Adrenal gland (tissue), 7 donors: ENCODE measurements around the genes ZNF404, IGSF23 and CEACAM16.

DNA sequence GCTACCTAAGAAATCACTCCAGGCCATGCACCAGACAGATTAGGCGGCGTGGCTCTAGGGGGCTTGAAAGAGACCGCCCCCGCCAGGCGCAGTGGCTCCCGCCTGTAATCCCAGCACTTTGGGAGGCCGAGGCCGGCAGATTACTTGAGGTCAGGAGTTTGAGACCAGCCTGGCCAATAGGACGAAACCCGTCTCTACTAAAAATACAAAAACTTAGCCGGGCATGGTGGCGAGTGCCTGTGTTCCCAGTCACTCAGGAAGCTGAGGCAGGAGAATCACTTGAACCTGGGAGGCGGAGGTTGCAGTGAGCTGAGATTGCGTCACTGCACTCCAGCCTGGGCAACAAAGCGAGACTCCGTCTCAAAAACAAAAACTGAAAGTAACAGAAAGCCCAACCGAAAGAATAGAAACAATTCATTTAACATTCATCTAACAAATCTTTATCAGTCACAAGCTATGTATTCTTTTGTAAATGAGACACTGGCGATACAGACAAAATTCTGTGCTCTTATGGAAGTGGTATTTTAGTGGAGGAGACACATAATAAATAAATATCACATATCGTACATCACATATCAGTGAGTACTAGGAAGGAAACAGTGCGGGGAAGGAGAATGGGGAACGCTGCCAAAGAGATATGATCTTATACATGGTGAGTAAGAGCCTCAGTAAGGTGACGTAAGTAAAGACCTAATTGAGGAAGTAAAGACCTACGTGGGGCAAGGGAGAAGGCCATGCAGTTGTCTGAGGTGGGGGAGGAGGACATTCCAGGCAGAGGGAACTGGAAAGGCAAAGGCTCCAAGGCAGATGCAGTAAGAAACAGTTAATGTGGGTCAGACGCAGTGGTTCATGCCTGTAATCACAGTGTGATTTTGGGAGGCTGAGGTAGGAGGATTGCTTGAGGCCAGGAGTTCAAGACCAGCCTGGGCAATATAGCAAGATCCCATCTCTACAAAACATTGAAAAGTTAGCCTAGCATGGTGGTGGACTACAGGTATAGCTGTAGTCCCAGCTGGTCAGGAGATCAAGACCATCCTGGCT is 14.7 kb upstream of the IRGC start:
- PRO-cap, 3 experiments, result peak in 2 of 3 experiments; most common plus-strand start position 705 of the sequence (in 1); most common minus-strand start position 616 of the sequence (in 2)
- RAMPAGE, long total RNA, 4 experiments, result no peak in any of the 4 experiments
- RRBS, result no CpG with 5 or more reads among the region's 24 CpGs

GRCh38 chr19:43738410-43738990 is 16.3 kb downstream of the SMG9 start:
- PRO-cap, 3 experiments, result no peak in any of the 3 experiments
- RAMPAGE, long total RNA, 4 experiments, result no peak in any of the 4 experiments
- RRBS, result no CpG with 5 or more reads among the region's 8 CpGs

DNA sequence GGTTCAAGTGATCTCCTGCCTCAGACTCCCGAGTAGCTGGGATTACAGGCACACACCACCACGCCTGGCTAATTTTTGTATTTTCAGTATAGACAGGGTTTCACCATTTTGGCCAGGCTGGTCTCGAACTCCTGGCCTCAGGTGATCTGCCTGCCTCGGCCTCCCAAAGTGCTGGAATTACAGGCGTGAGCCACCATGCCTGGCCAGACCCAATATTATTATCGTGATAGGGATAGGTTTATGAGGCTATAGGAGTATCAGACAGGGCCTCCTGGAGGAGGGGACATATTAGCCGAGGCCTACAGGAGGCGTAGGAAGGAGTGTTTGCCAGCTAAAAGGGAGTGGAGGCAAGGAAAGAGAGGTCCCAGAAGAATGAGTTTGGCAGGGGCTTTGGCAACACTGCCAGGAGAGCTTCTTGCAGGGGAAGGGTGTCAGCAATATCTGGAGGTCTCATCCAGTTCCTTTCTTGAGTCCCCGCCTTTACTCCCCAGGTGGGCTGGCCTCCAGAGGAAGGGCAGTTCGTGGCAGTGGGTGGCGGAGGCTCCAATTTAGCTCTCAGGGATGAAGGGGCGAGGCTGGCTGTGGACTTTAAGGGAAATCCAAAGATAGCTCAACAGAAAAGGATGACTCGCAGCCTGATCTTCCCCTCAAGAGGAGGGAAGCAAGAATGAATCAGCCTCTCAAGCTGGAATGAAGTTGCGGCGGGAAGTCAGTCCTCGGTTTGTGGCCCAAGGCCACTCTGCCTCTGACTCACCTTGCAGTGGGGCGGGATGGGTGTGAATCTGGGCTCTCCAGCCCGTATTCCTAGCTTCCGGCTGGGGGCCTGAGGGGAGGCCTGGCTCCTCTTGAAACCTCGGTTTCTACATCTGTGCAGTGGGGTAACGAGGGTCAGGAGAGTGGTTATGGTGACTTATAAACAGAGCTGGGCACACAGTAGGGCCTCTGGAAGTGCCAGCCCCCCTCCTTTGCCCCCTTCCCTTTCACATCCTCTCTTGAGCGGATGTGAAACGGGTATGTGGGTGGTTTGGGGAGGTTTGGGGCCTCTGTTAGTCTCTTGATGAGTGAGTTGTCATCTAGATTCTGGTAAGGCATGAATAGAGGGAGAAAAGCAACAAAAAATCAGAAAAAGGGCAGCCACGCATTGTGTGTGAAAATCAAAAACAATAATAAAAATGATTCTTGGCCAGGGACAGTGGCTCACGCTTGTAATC is 10.3 kb upstream of the SMG9 start:
- PRO-cap, 3 experiments, result peak in 2 of 3 experiments; most common plus-strand start position 708 of the sequence (in 1); most common minus-strand start position 563 of the sequence (in 2)
- RAMPAGE, long total RNA, 4 experiments, result no peak in any of the 4 experiments
- RRBS, result no CpG with 5 or more reads among the region's 25 CpGs

DNA sequence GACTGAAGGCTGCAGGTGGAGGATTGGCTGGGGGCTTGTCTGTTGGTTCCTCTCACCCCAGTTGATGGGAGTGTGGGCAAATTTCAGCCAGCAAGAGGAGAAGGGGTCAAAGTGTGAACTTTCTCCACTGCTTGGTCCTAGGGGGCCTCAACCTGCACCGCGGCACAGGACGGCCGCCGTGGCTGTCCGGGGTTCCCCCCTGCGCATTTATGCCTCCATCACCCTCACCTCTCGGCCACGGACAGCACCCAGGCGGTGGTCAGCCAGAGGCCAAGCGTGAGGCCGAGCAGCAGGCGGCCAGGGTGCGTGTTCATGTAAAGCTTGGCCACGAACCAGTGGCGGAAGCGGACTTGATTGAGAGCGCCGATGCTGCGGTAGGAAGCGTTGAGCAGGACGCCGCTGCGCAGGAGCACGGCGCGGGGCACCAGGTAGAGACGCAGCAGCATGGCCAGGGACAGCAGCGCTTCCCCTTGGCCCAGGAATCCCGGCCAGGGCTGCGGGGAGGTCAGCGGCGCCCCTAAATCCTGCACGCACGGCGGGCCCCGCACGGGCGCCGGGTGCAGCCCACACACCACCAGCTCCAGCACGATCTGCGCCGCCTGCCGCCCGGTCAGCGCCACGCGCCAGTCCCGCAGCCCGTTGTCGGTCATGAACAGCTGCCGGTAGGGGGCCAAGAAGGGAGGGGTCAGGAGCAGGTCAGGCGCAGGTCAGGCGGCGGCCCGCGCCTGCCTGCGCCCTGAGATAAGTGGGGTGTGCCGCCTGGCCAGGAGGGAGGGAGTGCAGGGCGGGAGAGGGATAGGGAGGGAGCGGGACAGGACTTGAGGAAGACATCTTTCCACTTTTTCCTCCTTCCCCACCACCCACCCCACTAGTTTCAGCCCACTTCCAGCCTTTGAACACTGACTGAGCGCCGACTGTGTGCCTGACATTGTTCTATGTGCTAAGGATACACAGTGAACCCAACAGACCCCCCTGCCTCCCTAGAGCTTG is 6.5 kb downstream of the KCNN4 start:
- PRO-cap, 3 experiments, result no peak in any of the 3 experiments
- RAMPAGE, long total RNA, 4 experiments, result no peak in any of the 4 experiments
- RRBS, result 3% methylated on average over 23 of the region's 63 CpGs

GRCh38 chr19:43799681-43800249 is 2.5 kb downstream of the LYPD5 start:
- PRO-cap, 3 experiments, result no peak in any of the 3 experiments
- RAMPAGE, long total RNA, 4 experiments, result no peak in any of the 4 experiments
- RRBS, result no CpG with 5 or more reads among the region's 6 CpGs

DNA sequence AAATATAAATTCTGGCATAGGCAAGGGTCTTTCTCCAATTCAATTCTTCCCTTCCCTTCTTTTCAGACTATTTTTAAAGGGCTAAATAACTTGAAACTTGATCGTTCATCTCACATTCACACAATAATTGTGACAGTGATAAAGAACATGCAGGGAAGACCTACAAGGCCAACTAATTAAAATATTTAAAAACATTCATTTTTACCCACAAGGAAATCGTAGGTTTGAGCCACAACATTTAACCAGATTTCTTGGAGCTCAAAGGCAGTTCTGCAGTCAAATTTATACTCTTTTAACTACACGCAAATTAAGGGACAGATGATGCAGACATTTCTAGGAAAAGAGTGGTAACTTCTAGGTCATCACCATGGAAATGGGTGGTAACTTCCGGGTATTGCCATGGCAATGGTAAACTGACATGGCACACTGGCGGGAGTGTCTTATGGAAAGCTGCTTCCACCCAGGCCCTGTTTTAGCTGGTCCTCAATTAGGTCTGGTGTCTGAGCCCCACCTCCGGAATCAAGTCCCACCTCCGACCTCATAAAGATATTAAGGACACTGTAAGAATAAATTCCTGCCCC is 10.3 kb upstream of the LYPD5 start:
- PRO-cap, 3 experiments, result no peak in any of the 3 experiments
- RAMPAGE, long total RNA, 4 experiments, result no peak in any of the 4 experiments
- RRBS, result no CpG with 5 or more reads among the region's 7 CpGs

DNA sequence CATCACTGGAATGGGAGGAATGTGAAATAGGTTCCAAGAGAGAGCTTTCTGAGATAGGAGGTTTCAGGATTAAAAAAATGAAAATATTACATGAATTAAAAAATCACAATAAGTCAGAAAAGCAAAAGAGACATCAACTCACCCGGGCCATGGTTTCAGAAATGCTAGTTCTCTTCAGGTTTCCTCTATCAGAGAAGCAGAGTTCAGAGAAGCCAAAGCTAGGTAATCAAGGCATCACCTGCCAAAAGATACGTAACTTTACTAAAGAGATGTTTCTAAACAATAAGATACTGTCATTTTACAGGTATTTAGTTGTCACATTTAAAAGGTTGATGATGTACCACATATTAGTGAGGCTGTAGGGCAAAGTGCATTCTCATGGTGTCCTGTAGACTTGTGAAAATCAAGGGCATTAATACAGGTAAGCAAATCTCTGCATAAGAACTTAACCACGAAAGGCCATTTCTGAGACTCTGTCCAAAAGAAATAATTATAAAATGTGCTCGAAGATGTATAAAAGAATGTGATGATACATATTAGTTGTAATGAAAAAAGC is at the start of gene ZNF404:
Gene ZNF404, minus strand, starts transcription at position 151 of the 556 bp plus-strand sequence.
- PRO-cap, 3 experiments, result no peak in any of the 3 experiments
- RAMPAGE, long total RNA, 4 experiments, result no peak in any of the 4 experiments
- RRBS, result no CpG with 5 or more reads among the region's 4 CpGs

GRCh38 chr19:44003149-44003832 is 534 bp downstream of the ZNF230 start:
- PRO-cap, 3 experiments, result peak in 1 of 3 experiments; most common minus-strand start chr19:44003696 (in 1)
- RAMPAGE, long total RNA, 4 experiments, result no peak in any of the 4 experiments
- RRBS, result no CpG with 5 or more reads among the region's 25 CpGs

- PRO-cap, 3 experiments, result no peak in any of the 3 experiments
- RAMPAGE, long total RNA, 4 experiments, result no peak in any of the 4 experiments
- RRBS, result no CpG with 5 or more reads among the region's 10 CpGs
Measured at GRCh38 chr19:44065928-44067120, 5.6 kb upstream of the ZNF284 start.

GRCh38 chr19:44410108-44410394 is 8.6 kb upstream of the ZNF285 start:
- PRO-cap, 3 experiments, result no peak in any of the 3 experiments
- RAMPAGE, long total RNA, 4 experiments, result no peak in any of the 4 experiments
- RRBS, result 93% methylated on average over 2 of the region's 6 CpGs

- PRO-cap, 3 experiments, result no peak in any of the 3 experiments
- RAMPAGE, long total RNA, 4 experiments, result no peak in any of the 4 experiments
- RRBS, result no CpG with 5 or more reads among the region's 24 CpGs
Measured at GRCh38 chr19:44613211-44614106, at the start of gene IGSF23. Gene IGSF23 (plus strand): TSS chr19:44613563.

DNA sequence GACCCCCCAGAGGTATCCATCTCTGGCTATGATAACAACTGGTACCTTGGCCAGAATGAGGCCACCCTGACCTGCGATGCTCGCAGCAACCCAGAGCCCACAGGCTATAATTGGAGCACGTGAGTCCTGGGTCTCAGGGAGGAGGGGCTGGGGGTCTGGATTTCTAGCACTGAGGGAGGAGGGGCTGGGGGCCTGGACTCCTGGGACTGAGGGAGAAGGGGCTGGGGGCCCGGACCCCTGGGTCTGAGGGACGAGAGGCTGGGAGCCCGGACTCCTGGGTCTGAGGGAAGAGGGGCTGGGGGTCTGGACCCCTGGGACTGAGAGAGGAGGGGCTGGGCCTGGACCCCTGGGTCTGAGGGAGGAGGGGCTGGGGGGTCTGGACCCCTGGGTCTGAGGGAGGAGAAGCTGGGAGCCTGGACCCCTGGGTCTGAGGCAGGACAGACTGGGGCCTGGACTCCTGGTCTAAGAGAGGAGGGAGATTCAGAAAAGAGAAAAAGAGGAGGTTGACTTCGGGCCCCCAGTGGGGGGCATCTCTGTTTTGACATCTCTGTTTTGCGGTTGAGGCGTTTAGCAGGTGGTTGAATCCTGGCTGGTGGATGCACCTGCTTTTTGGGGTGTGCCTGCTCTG is 10.3 kb downstream of the PVR start:
- PRO-cap, 3 experiments, result no peak in any of the 3 experiments
- RAMPAGE, long total RNA, 4 experiments, result no peak in any of the 4 experiments
- RRBS, result no CpG with 5 or more reads among the region's 9 CpGs

GRCh38 chr19:44661852-44662567 is 9.3 kb upstream of the CEACAM19 start:
- PRO-cap, 3 experiments, result no peak in any of the 3 experiments
- RAMPAGE, long total RNA, 4 experiments, result no peak in any of the 4 experiments
- RRBS, result no CpG with 5 or more reads among the region's 13 CpGs

DNA sequence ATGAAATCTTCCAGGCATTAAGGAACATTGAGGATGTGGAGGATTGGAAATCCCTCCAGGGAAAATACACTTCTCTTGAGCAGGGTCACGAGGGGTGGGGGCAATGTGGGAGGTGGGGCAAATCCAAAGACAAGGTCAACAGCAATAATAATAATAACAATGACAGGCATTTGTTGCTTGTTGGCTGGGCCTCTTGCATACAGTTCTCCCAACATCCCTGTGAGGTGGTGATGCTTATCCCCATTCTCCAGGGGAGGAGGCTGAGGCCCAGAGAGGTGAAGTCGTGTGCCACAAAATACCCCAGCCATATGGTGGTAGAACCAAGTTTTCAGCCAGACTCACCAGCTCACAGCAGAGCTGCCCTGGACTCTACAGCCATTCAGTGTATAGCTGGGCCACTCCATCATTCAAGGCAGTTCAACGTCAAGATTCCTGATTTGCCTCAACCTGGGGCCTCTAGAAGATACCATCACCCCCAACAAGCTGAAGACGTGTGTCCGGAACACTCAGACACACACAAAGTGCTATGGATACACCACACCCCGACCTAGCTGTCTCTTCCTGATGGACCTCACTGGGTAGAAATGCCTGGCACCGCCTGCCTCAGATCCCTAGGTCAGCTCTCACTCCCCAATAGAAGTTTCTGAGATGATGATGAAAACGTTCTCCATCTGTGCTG is 4.4 kb upstream of the CEACAM19 start:
- PRO-cap, 3 experiments, result no peak in any of the 3 experiments
- RAMPAGE, long total RNA, 4 experiments, result no peak in any of the 4 experiments
- RRBS, result no CpG with 5 or more reads among the region's 8 CpGs

GRCh38 chr19:44699098-44699297 is at the start of gene CEACAM16:
Gene CEACAM16 (plus strand): TSS chr19:44699151.
- PRO-cap, 3 experiments, result no peak in any of the 3 experiments
- RAMPAGE, long total RNA, 4 experiments, result no peak in any of the 4 experiments
- RRBS, result no CpG with 5 or more reads among the region's 7 CpGs

- PRO-cap, 3 experiments, result peak in 2 of 3 experiments; most common plus-strand start chr19:44724196 (in 2); most common minus-strand start chr19:44724148 (in 1)
- RAMPAGE, long total RNA, 4 experiments, result no peak in any of the 4 experiments
- RRBS, result no CpG with 5 or more reads among the region's 8 CpGs
Measured at GRCh38 chr19:44723877-44724553, 24.5 kb upstream of the BCL3 start.

DNA sequence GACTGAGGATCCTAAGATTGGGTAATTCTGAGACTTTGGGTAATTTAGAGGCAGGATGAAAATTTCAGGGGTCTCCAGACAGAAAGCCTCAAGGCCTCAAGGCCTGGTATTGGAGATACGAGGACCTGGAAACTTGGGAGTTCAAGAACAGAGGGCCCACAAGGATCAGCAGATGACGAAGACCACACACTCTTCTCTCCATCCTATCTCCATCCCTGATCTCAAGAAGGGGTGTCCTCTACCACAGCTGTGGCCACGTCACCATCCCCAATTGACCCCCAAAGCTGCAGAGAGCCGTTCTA is 1.2 kb downstream of the BCL3 start:
- PRO-cap, 3 experiments, result peak in 1 of 3 experiments; most common plus-strand start position 161 of the sequence (in 1)
- RAMPAGE, long total RNA, 4 experiments, result no peak in any of the 4 experiments
- RRBS, result no CpG with 5 or more reads among the region's 4 CpGs

GRCh38 chr19:44818579-44819292 is 9.8 kb downstream of the BCAM start:
- PRO-cap, 3 experiments, result no peak in any of the 3 experiments
- RAMPAGE, long total RNA, 4 experiments, result no peak in any of the 4 experiments
- RRBS, result no CpG with 5 or more reads among the region's 25 CpGs

DNA sequence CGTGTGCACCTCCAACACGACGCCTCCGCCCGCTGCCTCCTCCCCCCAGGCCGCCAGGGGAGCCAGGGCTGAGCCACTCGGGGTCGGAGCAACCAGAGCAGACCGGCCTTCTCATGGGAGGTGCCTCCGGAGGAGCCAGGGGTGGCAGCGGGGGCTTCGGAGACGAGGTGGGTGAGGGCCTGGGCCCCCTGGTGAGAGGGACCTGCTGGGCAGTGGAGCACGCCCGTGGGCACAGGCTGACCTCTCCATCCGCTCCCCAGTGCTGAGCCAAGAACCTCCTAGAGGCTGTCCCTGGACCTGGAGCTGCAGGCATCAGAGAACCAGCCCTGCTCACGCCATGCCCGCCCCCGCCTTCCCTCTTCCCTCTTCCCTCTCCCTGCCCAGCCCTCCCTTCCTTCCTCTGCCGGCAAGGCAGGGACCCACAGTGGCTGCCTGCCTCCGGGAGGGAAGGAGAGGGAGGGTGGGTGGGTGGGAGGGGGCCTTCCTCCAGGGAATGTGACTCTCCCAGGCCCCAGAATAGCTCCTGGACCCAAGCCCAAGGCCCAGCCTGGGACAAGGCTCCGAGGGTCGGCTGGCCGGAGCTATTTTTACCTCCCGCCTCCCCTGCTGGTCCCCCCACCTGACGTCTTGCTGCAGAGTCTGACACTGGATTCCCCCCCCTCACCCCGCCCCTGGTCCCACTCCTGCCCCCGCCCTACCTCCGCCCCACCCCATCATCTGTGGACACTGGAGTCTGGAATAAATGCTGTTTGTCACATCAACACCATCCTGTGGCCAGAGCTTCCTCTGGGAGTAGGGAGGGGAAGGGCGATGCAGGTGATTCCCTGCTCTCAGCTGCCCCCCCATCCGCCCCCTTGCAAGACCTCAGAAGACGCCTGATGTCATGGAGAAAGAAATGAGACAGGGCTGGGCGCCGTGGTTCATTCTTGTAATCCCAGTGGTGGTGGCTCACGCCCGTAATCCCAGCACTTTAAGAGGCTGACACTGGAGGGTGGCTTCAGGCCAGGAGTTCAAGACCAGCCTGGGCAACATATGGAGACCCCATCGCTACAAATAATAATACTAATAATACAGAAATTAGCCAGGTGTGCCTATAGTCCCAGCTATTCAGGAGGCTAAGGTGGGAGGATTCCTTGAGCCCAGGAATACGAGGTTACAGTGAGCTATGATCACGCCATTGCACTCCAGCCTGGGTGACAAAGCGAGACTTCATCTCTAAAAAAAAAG is 12.2 kb downstream of the BCAM start:
- PRO-cap, 3 experiments, result no peak in any of the 3 experiments
- RAMPAGE, long total RNA, 4 experiments, result no peak in any of the 4 experiments
- RRBS, result no CpG with 5 or more reads among the region's 40 CpGs

GRCh38 chr19:44844391-44845311 is 1.4 kb upstream of the NECTIN2 start:
- PRO-cap, 3 experiments, result peak in 3 of 3 experiments; most common plus-strand start chr19:44844998 (in 2); most common minus-strand start chr19:44844615 (in 1)
- RAMPAGE, long total RNA, 4 experiments, result no peak in any of the 4 experiments
- RRBS, result no CpG with 5 or more reads among the region's 48 CpGs